Measurements from ENCODE around the genes NLRP3, OR13G1, OR11L1, OR2W3 and OR2T10.

- PRO-cap = no peak
These were observed 36.1 kb upstream of the ZNF124 start for GRCh38 chr1:247207843-247208358.

- PRO-cap = unidirectional peak, plus-strand start at chr1:247210536; bidirectional peak, plus-strand start at chr1:247210996, minus-strand start at chr1:247210817
These were observed 38.5 kb upstream of the ZNF124 start for GRCh38 chr1:247209908-247211088.

DNA sequence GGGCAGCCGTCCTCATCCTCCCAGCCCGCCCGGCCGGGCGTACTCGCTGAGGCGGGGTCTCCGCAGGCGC is 337 bp downstream of the ZNF496 start:
- PRO-cap = no peak

GRCh38 chr1:247336957-247337628 is 5.4 kb upstream of the ZNF496 start:
- PRO-cap = no peak

DNA sequence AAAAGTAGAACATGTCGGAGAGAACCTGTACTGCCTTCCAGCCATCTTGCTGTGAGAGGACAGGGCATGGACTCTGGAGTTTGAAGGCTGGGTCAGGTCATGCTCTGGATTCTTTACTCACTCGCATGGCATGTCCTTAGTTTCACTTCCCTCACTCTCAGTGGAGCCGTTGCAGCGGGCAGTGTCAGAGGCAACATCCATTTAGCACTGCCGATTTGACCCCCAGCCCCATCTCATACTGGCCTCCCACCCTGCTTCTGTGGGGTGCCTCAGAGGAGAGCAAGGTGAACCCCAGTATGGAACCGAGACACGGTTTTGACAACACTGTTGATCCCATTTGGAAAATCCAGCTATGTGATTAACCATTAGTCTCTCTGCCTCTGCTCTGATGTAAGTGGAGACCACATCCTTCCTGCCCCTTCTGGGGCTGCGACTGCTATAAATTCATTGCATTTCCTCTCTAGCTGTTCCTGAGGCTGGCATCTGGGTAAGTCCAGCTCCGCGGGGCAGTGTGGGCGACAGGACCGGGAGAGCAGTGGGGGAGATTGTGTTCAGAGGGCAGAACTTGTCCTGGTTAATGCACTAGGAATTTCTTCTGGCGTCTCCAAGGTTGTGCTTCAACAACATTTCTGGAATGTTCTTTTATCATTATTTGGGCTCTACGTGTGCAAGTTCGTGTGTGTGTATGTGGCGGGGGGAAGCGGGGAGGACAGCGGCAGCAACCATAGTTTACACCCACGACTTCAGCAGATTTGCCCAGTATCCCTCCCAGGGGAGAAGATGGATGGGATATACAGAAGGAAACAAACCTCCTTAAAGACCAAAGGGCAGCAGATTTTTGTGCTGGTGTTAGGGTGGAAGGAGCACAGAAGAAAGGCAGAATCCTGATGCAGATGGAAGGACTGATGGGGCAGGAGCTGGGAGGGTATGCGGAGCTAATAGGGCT is at the start of gene NLRP3:
Gene NLRP3 (plus strand): TSS at position 467 of the 946 bp plus-strand sequence.
- PRO-cap = no peak

GRCh38 chr1:247420995-247421564 is 5.1 kb downstream of the NLRP3 start:
- PRO-cap = no peak

DNA sequence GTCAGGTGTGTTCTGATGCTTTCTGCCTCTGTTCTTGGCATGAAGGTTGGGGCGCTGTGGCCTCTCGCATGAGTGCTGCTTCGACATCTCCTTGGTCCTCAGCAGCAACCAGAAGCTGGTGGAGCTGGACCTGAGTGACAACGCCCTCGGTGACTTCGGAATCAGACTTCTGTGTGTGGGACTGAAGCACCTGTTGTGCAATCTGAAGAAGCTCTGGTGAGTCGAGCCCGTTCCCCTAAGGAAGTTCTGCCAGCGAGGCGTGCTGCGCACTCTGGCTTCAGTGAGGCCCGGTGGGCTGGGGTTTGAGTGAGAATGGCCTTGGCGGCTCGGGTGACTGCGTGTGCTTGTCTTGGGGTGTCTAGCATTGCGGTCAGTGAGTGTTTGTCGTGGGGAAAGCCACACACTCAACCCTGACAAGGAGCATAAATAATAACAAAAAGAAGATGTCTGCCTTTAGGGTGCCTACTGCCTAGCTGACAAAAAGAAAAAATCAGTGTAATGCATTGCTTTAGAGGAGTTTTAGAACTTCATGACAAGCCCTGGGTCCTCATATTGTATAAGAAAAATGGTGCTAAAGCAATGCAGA is 18.2 kb downstream of the NLRP3 start:
- PRO-cap = no peak

DNA sequence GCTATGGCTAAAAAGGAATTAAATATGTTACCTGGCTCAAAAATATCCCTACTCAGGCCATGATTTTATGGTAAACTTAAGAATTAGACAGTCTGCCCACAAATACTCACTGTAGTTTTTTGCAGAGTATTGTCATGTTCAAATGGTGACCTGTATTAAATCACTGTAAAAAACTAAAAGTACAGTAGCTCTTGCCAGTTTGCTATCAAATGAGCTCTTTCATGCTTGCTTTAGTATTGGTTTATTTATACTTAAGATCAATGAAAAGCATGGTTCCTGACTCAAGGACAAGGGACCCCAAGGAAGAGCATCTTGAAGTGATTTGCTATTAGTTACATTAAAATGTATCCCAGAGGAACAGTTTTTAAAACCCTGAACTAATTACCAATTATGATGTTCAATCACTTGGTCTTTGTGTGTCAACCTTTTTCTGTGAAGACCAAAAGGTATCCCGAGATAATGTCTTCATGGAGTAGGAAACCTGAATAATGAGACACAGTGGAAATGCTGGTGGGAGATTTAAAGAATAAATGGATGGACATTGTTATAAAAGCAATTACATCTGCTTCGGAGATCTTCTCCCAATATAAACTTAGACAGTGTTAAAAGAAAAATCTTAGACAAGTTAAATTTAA is at the start of gene OR13G1:
Gene OR13G1 (minus strand): TSS at position 210 of the 635 bp plus-strand sequence.
- PRO-cap = no peak

DNA sequence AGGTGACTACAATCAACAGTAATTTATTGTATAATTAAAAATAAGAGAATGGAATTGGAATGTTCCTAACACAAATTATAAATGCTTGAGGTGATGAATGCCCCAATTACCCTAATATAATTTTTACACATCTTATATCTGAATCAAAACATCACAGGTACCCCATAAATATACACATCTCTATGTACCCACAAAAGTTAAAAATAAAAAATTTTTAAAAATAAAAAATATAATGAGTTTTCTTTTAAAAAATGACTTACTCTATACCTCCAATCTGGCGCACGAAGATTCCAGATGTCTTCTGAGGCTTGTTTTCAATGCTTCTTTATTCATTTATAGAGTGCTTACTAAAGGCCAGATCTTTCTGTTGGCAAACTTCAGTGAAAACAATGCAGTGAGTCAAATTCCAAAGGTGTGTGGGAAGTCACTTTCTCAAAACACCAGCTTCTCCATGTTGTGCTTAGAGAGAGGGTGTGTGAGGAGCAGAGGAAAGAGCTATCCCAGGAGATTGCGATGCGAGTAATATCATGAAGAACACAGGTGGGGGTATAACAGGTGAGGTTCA is 5.0 kb downstream of the OR14A16 start:
- PRO-cap = no peak

DNA sequence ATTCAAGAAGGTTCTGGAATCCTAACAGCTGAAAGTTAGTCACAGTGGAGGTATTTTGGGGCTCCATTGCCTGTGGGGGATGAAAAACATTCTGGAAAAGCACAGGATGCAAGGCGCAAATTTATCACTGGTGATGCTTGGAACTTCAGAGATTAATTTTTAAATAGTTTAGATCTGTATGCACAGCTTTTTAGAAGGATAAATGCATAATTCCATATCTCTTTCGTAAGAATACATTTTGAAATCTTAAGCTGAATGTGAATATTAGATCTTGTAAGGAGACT is at the start of gene OR11L1:
Gene OR11L1 (minus strand): TSS at position 67 of the 284 bp plus-strand sequence.
- PRO-cap = no peak

DNA sequence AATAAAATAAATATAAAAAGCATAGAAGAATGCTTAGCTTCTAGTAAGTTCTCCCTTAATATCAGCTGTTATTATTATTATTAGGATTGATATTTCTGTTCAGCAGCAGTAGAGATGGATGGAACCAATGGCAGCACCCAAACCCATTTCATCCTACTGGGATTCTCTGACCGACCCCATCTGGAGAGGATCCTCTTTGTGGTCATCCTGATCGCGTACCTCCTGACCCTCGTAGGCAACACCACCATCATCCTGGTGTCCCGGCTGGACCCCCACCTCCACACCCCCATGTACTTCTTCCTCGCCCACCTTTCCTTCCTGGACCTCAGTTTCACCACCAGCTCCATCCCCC is at the start of gene OR2W3:
Gene OR2W3 (plus strand): TSS at position 115 of the 352 bp plus-strand sequence.
- PRO-cap = no peak

- PRO-cap = no peak
These were observed 11.6 kb upstream of the OR2L8 start for GRCh38 chr1:247936919-247937667.

DNA sequence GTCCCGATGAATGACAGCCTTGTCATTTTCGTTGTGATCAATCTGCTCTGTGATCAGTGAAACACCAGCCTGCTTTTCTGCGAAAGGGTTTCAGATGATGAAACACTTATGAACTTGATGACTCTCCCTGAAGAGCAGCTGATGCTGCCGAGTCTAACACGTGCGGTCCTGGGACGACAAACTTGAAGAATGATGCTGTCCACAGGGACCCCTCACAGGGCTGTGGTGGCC is at the start of gene OR2T10:
Gene OR2T10 (minus strand): TSS at position 142 of the 231 bp plus-strand sequence.
- PRO-cap = no peak

DNA sequence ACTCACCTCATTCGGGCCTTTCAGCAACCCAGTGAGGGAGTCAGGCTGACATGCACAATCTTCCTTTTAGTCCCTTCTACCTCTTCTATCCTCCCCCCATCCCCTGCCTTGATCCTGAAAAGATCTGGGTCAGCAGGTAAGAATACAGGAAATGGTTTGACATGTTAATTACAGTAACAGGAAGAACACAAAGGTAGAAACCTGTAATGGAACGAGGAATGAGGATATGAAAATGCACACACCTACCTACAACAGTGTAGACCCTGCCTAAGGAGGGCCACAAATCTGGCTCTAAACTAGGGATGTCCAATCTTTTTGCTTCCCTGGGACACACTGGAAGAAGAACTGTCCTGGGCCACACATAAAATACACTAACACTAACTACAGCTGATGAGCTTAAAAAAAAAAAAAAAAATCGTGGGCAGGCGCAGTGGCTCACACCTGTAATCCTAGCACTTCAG is 6.7 kb downstream of the SH3BP5L start:
- PRO-cap = no peak

- PRO-cap = bidirectional peak, plus-strand start at chr1:248838343, minus-strand start at chr1:248838041
These were observed 257 bp upstream of the ZNF672 start for GRCh38 chr1:248837804-248838129.

Measured in parotid gland (tissue), 1 donor.